Skeletal muscle cell (primary cell): ENCODE data around the genes TMC7 and CCP110.

- RRBS = no CpG with 5 or more reads among the region's 6 CpGs
Measured at GRCh38 chr16:17380460-17381158, 90.2 kb downstream of the XYLT1 start.

GRCh38 chr16:17405021-17405980, 65.5 kb downstream of the XYLT1 start:
- RRBS = no CpG with 5 or more reads among the region's 27 CpGs

GRCh38 chr16:17458113-17458860, 12.5 kb downstream of the XYLT1 start:
- RRBS = no CpG with 5 or more reads among the region's 11 CpGs

GRCh38 chr16:18580505-18580704, 18.5 kb upstream of the NOMO2 start:
- RRBS = no CpG with 5 or more reads among the region's 2 CpGs

GRCh38 chr16:18791243-18791595, 1.1 kb upstream of the RPS15A start:
- RRBS = no CpG with 5 or more reads among the region's 5 CpGs

GRCh38 chr16:18792701-18793506, 2.8 kb upstream of the RPS15A start:
- RRBS = no CpG with 5 or more reads among the region's 13 CpGs

DNA sequence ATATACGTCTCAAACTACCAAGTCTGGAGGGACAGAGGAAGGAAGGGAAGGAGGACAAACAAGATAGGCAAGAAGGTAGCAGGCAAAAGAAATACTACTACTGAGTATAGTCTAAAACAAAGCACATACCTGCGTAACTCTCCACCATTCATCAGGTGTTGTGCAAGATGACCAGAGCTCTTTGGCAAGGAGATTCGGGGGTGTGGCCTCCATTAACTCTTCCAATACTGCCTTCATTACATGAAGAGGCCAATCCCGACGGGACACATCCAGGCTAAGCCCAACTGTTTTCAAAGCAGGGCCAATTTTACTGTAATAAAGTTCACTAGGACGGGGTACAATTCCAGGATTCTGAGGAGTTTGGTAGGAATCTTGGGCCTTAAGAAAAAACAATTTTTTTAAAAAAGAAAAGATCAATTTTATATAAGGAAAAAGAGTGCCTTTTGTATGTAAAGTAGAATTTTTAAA, 38.3 kb upstream of the ARL6IP1 start:
- RRBS = no CpG with 5 or more reads among the region's 6 CpGs

DNA sequence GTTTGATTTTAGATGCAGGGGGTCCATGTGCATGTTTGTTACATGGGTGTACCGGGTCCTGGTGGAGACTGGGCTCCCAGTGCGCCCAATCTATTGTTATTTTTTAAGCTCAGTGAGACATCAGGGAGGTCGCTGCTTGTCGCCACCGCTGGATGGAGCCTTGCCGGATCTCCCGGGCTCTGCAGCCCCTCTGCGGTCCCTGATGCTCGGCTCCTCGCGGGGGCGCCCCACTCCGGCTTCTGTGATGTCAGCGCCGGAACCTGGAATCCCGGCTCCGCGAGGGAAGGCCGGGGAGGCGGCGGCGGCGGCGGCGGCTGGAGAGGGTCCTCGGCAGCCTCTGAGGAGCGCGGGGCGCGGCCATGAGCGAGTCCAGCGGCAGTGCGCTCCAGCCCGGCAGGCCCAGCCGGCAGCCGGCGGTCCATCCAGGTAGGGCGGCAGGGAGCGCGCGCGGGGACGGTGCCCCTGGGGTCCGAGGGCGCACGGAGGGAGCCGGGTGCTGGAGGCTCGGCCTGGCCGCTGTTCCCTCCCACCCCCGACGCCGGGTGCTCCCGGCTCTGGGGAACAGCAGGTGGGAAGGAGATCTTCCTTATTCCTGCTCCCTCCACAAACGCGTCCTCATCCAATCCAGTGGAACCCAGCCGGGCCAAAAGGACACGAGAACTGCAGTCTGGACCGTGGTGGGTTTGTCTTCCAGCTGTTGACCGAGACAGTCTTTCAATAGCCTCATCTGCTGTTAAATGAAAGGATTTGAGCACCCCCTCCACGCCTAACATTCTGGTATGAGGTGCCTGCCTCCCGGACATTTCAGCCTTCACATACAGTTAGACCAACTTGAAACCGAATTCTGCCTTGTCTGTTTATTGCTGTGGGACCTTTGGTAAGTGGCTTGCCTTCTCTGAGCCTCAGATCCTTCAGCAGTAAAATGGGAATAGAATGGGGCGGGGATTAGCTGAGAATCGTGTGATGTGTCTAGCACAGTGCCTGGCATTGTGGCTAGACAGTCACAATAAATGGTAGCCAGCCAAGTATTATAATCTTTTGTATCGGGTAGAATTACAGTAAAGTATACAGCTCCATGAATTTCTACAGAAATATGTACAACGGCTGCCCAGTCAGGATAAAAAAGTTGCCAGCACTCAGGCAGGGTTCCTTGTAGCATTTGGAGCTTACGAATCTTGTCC, at the start of gene TMC7:
TSS of gene TMC7 (plus strand) at position 230 of the 1,181 bp plus-strand sequence.
- RRBS = 2% methylated on average over 25 of the region's 67 CpGs

- RRBS = no CpG with 5 or more reads among the region's 11 CpGs
Measured at GRCh38 chr16:18989175-18989779, 5.5 kb downstream of the TMC7 start.

DNA sequence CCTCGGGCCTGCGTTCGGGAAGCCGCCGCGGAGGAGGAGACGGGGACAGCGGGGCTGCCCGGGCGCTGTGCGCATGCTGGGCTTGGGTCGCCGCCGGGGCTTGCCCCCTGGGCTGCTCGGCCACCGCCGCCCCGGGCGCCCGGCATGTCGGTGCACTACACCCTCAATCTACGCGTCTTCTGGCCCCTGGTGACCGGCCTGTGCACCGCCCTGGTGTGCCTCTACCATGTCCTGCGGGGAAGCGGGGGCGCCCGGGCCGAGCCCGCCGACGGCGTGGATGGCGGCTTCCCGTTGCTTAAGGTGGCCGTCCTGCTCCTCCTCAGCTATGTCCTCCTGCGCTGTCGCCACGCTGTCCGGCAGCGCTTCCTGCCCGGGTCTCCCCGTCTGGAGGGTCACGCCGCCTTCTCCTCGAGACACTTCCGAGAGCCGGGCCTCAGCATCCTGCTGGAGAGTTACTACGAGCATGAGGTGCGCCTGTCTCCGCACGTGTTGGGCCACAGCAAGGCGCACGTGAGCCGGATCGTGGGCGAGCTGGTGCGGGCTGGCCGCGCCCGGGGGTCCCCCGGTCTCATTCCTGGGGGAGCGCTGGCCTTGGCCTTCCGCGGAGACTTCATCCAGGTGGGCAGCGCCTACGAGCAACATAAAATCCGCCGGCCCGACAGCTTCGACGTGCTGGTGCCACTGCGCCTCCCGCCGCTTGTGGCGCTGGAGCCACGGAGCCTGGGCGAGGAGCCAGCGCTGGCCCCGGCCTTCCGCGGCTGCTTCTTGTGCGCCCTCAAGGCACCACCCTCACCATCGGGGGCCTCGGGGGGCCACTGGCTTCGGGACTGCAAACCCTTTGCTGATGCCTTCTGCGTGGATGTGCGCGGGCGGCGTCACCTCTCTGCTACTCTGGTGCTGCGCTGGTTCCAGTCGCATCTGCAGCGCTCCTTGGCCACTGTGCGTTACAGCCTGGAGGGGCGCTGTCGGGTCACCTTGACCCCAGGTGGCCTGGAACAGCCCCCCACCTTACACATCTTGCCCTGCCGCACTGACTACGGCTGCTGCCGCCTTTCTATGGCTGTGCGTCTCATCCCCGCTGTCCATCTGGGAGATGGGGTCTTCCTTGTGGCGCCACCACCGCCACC, 917 bp downstream of the ITPRIPL2 start:
- RRBS = 2% methylated on average over 51 of the region's 105 CpGs

GRCh38 chr16:19240325-19240625, 45.3 kb upstream of the CLEC19A start:
- RRBS = no CpG with 5 or more reads among the region's 5 CpGs

GRCh38 chr16:19348571-19349367, 63.2 kb downstream of the CLEC19A start:
- RRBS = no CpG with 5 or more reads among the region's 11 CpGs

- RRBS = no CpG with 5 or more reads among the region's 13 CpGs
Measured at GRCh38 chr16:19393259-19394169, 24.2 kb upstream of the TMC5 start.

GRCh38 chr16:19432157-19432853, 14.6 kb downstream of the TMC5 start:
- RRBS = no CpG with 5 or more reads among the region's 1 CpG

DNA sequence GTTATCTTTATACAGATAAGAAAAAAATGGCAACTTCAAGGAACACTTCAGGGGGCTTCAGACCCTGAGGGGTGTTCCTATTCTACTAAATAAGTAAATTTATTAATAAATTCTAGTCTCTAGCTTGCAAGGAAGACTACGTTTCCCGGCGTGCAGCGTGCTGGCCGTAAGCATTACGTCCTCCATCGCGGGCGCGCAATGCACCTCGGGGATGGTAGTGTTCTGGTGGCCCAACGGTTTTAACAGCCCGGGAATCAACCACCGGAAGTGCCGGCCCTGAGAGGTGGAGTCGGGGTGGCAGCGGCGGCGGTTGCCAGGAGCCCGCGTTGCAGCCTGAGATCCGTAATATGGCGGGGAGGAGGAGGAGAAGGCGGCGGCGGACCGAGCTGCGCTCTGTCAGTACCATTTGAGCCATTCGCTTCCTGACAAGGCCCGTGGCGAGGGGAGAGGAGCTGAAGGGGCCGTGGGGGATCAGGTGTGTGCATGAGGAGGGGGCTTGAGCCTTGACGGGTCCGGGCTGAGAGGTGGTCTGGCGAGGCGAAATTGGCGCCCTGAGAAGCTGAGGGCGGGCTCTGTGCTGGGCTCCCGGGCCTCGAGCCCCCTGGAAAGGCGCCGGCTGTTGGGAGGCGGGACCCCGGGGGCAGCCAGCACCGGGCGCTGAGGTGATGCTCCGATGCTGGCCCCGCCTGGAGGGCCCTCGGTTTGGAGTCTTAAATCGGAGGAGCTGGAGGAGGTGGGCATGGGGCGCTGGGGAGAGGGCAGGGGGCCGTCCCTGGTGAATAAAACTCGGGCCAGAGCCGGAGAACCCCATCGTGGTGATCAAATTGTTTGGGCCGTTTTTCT, at the start of gene CCP110:
TSS of gene CCP110 (plus strand) at position 329 of the 843 bp plus-strand sequence.
- RRBS = 1% methylated on average over 8 of the region's 56 CpGs

GRCh38 chr16:19578187-19578967, 22.9 kb downstream of the VPS35L start:
- RRBS = no CpG with 5 or more reads among the region's 17 CpGs

GRCh38 chr16:19696888-19697645, 21.0 kb downstream of the KNOP1 start:
- RRBS = no CpG with 5 or more reads among the region's 21 CpGs

DNA sequence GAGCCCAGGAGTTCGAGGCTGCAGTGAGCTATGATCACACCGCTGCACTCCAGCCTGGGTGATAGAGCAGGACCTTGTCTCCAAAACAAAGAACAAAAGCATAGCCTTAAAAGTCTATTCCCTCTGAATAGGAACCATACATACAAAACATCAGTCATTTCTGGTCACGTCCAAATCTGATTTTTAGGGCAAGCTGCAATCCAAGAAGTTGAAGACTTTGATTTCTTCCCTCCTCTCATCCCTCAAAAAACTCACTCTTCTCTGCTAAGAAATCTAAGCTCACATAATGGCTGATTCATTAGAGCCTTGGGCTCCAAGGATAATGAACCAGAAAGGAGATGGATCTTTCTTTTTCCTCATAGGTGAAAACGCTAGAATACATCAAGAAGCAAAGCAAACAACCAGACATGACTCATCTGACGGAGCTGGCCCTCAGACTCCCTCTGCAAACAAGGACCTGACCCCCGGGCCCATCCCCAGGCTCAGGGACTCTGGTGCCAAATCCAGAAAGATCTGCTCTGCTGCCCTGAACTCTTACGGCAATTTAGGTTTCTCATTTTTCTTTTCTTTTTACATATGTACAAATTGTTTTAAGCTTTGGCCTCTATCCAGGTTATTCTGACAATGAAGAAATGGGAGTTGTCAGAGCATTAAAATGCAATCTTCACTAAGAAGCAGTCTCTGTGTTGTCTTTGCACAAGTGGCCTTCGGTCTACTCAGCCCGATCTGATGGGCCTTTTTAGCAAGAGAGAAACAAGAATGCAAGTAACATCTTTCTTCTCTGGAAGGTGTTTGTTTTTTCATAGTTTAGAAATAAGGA, 17.8 kb downstream of the KNOP1 start:
- RRBS = no CpG with 5 or more reads among the region's 9 CpGs

- RRBS = no CpG with 5 or more reads among the region's 3 CpGs
Measured at GRCh38 chr16:19704859-19705217, 13.2 kb downstream of the KNOP1 start.

DNA sequence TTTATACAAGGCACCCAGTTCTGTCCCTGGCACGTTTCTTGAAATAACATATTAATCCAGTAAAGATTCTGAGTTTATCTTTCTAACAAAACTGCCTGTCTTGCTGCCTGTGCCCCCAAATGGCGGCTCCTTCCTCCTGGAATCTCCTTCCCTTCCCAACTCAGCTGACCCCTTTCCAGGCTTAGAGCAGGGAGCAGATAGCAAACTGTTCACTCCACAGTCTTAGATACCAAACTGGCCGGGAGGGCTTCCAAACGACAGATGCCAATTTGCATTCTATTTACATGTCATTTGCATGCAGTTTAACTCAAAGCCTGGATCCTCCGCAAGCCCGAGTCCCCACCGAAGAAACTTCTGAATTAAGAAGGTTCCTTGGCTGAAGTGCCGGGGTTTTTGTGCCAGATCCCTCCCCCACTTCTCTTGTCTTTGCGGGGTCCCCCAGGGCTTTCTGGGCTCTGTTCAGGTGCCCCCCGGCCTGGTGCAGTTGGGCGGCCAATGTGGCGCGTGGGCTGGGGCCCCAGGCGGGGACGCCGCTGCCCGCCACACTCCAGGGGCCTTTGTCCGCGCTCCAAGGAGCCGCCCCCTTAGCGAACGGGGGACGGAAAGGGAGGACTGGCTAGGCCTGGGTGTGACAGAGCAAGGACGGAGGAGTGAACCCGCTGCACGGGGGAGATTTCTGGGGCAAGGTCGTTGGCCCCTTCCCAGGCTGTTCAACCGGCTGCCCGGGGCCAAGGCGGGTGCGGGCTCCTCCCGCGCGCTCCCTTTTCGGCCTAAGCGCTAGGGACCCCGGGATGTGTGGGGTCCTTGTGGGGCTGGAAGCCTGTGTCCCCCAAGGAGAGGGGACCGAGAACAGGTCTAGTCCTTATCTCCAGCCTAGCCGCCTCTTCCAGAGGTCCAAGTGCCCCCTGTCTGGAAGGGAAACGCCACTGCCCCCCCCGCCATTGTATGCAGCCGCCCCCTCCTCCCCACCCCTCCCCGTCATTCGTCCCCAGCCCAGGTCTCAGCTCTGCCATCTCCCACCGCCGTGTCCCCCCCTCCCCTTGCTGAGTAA, 1.2 kb downstream of the GPRC5B start:
- RRBS = 4% methylated on average over 11 of the region's 46 CpGs